Natural killer cell (primary cell): ENCODE results near the gene TBCE.

DNA sequence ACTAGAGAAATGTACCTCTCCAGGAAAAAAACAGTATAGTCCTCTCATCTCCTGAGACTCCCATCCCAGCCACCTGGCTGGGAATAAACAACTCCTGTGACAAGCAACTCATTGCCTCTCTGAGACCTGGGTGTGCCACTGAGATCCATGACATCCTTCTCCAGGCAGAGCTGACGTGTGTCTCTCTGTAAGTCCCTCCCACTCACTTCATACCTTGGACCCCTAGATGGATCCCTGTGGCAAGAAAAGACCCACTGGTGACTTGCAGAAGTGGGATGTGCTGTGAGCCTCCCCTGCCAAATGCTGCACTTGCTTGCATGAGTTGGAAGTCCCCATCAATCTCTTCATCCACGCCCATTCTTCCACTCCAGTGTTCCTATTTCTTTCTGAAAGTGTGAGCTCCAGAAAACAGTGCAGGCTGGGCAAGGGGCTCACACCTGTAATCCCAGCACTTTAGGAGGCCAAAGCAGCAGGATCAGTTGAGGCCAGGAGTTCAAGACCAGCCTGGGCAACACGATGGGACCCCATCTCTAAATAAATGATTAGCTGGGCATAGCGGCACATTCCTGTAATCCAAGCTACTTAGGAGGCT is 254.1 kb upstream of the IRF2BP2 start:
- PRO-cap: no peak

DNA sequence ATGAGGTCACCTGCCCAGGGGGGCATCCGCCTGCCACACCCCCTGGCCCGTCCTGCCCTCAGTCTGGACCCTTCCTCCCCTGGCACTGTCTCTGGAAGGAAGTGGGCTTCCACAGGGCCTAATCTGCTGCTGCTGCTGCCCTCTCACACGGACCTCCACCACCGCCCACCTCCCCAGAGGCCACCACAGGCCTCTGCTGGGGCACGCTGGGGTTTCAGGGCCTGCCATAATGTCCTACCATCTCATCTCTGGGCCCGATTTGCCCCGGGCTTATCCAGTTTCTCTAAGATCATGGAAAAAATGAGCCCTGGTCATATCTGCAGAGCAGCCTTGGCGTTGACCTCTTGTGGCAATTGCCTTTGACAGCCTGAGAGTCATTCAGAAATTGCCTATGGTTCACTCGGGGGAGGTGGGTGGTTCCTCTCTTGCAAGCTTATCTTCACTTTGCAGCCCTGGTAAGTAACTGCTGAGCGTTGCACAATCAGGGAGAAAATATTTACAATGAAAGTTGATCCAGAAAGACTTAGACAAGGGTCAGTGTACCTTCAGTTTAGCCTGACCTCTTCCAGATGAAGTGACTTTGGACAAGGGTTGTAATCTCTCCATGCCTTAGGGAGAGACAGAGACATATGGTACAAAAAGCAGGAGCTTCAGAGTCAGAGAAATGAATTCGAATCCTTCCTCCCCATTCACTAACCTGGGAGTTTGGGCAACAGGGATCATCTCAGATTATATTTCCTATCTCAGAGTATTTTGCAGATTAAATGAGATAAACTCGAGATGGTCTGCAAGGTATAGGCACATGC is 252.4 kb downstream of the TOMM20 start:
- PRO-cap: no peak

- PRO-cap: no peak
These were observed 220.7 kb downstream of the TOMM20 start for GRCh38 chr1:234907745-234908451.

DNA sequence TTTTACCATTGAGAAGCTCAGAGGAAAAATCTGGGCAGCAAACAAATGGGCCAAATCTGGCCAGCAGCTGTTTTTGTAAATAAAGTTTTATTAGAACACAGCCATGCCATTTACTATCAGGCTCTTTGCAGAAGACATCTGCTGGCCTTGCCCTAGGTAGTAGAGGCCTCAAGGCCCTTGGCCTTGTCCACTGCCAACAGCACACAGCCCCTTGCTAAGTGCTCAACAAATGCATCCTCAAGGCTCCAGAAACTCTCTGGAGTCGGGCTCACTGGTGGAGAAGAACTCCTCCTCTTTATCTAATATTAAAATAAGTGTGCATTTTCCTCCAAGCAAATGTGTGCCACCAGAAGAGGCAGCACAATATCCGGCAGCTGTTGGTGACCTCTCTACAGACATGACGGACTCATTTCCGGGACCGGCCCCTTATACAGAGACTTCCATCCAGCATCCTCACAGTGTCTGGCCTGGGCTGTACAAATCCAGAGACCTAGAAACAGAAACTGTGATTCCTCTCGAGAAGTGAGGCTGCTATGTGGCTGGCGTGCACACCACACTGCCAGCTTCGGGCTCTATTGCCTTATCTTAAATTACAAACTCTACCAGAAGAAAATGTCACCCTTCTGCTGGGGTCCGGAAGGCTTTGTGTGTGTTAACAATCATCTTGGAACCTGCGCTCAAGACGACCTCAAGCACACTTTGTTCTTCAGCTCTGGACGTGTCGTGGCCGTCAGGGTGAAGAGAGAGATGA is 203.9 kb downstream of the TOMM20 start:
- PRO-cap: unidirectional peak, plus-strand start at position 456 of the sequence; bidirectional peak, plus-strand start at position 506 of the sequence, minus-strand start at position 464 of the sequence

DNA sequence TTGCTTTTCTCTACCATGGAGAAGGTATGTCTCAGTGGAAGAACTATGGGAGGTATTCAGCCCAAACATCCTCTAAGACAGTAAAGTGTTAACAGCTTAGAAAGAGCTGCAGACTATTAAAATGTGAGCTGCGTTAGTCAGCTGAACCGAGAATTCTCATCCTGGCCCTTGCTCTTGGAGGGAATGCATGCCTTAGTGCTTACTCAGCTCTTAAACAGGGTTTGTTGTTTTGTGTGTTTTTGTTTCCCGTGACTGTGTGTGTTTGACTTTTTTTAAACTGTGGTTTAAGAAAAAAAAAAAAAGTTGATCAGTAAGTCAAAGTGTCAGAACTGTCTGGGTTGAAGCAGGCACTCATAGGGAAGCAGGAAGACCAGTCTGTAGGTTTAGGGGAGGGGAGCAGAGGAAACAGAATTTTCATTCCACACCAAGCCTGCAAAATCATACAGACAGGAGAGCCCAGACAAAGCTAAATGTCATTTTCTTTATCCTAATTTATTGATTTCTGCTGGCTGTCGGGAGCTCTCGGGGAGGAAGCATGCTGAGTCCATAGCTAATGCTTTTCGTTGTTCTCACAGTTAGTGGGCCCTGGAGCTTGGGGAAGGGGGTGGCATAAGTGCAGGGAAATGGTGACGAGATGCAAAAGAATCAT is 202.6 kb downstream of the TOMM20 start:
- PRO-cap: unidirectional peak, plus-strand start at position 350 of the sequence

DNA sequence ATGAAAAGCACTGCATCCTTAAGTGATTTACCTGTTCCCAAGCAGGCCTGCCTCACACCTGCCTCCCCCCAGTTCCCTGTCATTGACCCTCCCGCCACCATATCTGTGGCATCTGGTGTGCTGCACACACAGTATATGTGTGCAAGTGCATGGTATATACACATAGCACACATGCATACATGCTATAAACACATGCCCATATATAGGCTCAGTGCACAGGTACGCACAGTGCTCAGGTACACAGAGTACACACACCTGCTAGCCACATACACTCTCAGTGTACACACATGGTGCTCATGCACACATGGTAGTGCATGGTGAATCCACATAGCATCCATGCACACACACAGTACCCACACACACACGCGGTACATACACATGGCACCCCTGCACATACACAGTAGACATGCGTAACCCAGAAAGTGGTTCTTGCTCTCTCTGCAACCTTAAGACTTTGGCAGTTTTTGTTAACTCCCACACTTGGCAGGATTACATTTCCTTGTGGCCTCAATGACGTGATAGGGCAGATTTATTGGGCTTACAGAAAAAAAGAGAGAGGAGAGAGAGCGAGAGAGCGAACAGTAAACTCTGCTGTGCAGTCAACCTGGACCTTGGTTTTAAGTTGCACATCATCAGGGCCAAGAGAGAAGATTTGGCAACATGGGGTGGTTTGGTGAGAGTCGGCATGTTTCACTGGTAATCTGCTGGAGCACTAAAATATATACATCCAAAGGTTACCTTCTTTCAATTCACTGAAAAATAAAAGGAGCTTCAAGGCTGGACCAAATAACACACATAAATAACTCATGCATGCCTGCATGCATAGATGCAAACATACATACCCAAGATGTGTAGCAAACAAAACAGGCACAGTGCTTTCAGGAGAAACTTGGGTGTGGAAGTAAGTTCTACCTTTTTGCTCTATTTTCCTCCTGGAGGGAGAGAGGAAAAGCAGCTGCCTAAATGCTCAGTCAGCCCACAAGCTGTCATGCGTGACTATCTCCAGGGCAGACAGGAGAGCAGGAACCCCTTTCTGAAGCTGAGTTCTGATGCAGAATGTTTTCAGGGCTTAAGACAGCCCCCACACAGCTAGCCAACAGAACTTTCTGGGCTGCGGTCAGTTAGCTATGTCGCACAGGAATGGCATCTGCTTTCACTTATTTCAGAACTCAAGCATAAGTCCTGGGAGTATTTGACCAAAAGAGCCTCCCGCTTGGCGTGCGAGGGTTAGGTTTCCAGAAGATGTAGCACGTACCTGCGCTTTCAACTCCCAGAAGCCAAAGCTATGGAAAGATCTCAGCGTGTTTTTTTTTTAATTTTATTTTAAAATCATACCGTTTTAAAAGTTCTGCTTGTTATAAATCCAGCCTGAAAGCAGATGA is 166.4 kb downstream of the TOMM20 start:
- PRO-cap: no peak

DNA sequence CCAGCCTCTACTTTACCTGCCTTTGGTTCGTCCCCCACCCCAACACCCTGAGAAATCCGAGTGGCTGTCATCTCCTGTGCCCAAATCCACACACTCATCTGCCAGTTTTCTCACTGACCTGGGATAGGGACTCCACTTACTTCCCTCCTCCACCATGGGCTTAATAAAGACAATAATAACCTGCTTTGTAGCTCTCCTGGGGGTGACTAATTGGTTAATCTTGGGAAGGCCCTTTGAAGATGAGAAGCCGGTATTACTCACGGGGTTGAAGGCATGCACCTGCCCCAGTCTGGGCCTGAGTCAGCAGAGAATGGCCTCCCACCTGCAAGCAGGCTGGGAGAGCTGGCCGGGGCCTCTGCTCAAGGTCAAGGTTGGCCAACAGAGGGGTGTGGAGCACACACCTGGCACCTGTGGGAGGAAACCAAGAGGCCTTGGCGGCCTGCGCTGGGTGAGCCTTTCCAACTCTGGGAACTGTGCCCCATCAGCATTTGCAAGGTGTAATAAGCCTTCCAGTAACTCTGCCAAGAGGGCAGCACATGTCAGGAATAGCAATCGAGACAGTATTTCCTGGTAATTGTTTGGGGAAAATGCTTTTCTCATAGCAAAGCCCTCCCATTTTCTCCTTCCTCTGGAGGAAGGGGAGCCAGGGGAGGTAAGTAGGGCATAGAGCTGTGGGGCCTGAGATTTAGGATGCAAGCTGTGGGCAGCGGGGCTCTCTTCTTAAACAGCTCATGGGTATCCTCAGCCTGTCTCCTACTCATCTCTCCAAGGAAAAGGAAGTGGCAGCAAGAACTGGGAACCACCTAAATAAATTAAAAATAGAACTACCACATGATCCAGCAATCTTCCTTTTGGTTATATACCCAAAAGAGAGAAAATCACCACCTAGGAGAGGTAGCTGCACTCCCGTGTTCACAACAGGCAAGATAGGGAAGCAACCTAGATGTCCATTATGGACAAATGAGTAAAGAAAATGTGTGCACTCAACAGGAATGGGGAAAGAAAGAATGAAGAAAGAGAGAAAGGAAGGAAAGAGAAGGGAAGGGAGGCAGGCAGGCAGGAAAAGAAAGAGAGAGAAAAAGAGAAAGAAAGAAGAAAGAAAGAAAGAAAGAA is 48.9 kb downstream of the TOMM20 start:
- PRO-cap: no peak

DNA sequence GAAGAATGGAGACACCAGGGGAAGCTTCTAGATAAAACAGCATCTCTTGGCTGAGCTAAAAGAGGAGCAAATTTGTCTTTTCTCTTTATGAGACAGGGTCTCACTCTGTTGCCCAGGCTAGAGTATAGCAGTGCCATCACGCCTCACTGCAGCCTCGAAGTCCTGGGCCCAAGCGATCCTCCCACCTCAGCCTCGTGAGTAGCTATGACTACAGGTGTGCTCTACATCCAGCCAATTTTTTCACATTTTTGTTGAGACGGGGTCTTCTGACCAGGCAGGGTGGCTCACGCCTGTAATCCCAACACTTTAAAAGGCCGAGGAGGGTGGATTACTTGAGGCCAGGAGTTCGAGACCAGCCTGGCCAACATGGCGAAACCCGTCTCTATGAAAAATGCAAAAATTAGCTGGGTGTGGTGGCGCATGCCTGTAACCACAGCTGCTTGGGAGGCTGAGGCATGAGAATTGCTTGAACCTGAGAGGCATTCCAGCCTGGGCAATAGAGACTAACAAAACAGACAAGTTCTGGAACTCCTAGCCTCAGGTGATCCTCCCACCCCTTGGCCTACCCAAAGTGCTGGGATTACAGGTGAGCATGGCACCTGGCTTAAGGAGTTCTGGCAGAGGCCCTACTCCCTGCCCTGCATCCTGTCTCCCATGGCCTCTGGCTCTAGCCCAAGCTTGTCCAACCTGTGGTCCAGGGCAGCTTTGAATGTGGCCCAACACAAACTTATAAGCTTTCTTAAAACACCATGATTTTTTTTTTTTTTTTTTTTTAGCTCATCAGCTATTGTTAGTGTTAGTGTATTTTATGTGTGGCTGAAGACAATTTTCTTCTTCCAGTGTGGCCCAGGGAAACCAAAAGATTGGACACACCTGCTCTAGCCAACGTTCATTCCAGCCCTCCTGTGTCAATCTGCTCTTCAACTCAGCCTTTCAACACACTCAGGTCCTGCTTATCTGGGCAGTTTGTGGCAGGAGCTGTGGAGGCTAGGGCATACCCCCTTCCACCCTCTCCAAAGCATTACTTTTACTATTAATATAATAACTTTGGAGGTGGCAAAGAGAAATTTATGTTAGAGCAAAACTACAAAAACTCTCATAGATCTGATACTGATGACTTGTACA is 20.5 kb downstream of the TOMM20 start:
- PRO-cap: no peak

DNA sequence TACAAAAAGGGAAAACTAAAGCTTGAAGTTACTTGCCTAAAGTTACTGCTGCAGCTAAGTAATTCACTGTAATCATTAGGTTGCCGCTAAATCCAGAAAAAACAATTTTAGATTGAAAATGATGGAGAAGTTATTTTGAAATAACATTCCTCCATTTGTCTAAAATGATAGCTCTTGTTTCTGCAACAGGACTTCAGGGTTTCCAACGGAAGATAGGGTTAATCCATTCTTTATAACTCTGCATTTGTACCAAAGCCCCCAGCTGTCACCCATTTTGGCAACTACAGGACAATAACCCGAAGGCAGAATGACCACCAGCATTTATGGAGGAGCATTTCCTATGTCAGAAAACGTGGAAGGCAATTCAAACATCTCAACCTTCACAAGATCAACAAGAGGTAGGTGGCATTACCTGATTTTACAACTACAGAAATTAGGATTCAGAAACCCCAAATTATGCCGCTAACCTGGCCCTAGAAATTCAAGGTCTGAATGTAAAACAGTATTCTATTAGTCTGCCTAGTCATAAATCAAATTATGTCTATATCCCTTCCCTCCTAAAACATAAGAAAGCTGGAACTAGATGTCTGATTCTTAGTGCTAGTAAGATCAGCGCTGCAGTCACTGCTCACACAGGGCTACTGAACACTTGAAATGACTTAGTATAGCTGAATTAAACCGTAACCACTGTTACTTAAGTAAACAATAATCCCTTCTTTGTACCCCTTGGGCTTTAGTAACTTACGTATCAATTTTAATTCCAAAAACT is 1.6 kb downstream of the TOMM20 start:
- PRO-cap: no peak

- PRO-cap: no peak
These were observed 3.0 kb upstream of the TOMM20 start for GRCh38 chr1:235131538-235132048.

DNA sequence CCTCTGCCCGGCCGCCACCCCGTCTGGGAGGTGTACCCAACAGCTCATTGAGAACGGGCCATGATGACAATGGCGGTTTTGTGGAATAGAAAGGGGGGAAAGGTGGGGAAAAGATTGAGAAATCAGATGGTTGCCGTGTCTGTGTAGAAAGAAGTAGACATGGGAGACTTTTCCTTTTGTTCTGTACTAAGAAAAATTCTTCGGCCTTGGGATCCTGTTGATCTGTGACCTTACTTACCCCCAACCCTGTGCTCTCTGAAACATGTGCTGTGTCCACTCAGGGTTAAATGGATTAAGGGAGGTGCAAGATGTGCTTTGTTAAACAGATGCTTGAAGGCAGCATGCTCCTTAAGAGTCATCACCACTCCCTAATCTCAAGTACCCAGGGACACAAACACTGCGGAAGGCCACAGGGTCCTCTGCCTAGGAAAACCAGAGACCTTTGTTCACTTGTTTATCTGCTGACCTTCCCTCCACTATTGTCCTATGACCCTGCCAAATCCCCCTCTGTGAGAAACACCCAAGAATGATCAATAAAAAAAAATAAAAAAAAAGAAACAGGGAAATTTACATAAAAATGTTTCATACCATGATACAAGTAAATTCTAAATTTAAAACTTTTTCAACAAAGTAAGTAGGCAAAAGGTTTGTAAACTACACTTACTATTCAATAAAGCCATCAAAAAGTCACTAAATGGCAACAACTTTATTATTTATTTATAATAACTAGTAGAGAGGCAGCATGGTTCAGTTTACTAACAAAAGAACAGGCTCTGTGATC is 18.1 kb downstream of the ARID4B start:
- PRO-cap: no peak

GRCh38 chr1:235326944-235327764 is 825 bp downstream of the ARID4B start:
- PRO-cap: bidirectional peak, plus-strand start at chr1:235327229, minus-strand start at chr1:235327149

DNA sequence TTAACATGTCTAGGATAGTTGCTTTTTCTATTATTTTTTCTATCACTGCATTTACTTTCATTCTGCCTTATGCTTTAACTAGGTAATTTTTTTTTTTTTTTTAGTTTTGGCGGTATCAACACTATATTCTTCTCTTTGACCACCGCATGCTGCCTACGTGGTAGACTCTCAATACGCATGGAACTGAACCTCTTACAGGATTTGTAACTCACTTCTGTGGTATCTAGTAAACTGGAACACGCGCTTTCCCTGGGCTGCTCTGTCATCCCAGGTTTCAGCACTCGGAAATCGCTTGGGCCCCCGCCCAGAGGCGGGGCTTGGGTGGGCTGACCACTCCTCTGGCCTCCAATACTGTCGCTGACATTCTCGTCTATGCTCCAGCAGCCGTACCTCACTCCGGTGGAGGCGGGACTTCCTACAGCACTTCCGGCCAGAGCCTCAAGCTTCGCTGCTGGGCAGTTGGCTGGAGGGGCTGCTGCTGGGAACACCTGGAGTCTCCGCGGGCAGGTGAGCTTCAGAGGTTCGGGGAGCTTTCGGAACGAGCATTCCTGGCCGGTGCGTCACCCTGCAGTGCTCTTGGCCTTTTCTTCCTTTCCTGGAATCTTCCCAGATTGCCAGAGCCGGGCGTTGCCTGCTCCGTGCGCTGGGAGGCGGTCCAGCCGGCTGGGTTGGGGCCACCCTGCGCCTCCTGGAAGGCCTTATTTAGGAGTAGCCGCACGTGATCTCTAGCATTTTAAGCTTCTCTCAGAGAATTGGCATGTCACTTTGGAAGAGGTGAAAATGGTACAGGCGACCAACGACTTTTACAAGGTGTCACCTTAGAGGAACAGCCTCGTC is at the start of gene TBCE:
Gene TBCE, plus strand, starts transcription at position 430 of the 837 bp plus-strand sequence.
- PRO-cap: bidirectional peak, plus-strand start at position 458 of the sequence, minus-strand start at position 261 of the sequence

GRCh38 chr1:235503252-235503726 is 963 bp downstream of the B3GALNT2 start:
- PRO-cap: no peak

DNA sequence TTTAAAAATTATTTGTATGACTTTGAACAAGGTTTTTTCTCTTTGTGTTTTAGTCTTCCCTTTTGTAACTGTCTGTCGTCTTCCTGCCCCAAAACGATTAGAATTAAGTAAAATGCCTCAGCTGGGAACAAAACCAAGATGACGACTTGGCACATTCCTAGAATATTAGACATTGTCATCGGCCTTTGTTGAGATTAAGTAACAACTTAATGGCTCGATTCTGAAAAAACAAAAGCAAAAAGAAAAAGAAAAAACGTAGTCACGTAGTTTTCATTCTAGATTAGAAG is 17.1 kb downstream of the GNG4 start:
- PRO-cap: no peak

GRCh38 chr1:235687961-235688473 is 38.4 kb upstream of the GNG4 start:
- PRO-cap: no peak

GRCh38 chr1:235910395-235911055 is 43.8 kb upstream of the LYST start:
- PRO-cap: no peak

DNA sequence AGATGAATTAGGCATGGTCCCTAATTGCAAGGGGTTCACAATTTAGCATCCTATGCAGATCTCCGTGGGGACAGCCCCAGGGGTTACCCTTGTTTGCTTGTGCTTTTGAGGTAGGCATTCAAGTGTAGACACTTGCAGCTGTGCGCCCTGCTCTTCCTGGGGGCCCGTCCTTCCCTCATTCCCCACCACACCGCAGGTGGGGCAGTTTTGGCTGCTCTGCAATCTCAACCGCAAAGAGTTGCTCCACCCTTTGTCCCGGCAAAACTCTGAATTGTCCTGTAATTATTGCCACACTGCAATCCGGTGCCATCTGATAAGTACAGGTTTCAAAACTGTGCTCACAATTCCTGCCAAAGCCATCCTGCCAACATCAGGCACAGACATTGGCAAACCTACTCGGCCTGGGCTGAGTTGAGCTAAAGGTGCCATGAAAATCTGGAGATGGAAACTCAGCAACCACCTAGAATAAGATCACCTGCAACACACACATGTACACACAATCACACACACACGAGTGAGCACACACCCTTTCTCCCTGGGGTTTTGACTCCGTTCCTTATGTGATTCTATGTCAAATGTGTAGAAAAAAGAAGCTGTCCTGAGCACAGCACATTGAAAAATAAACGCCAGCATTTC is 65.5 kb upstream of the LYST start:
- PRO-cap: no peak

- PRO-cap: no peak
These were observed 79.6 kb downstream of the NID1 start for GRCh38 chr1:235985325-235985655.

- PRO-cap: no peak
These were observed 22.4 kb downstream of the NID1 start for GRCh38 chr1:236042480-236042897.